Cardiac muscle cell (in vitro differentiated cells and primary cell): ENCODE measurements around a stretch of chr13.

DNA sequence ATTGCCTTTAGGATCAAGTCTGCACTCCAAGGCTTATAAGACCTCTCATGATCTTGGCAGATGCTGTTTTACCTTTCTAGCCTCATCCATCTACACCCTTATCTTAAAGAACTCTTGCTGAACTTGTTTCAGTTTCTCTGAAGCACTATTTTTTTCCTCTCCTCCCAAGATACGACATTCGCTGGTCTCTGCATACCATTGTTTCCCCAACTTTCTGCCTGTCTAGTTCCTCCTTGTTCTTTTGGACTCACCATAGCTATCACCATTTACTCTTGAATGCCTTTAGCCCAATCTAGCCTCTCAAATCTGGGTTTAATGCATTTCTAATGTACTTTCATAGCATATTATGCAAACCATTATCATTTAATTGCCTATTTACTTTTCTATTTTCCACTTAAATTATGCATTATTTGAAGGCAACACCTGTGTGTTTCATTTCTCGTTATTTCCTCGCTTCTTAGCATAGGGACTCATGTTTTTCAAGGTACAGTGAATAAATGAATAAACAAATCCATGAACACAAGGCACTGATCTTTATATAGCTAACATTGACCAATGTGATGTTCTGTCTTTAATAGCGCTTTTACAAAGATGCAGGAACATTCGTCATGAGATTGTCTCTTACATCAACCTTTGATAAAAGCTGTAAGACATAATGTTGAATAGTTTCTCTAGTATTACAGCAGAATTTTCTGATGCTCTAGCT lies 121.0 kb downstream of the B3GLCT start:
- RAMPAGE, long total RNA, result no peak
- RRBS, result no CpG with 5 or more reads among the region's 6 CpGs

GRCh38 chr13:31945100-31945499 lies 86.5 kb upstream of the FRY start:
- RAMPAGE, long total RNA, result no peak
- RRBS, result no CpG with 5 or more reads among the region's 6 CpGs

GRCh38 chr13:32254752-32255743 lies 60.1 kb downstream of the ZAR1L start:
- RAMPAGE, long total RNA, result no peak
- RRBS, result no CpG with 5 or more reads among the region's 11 CpGs

DNA sequence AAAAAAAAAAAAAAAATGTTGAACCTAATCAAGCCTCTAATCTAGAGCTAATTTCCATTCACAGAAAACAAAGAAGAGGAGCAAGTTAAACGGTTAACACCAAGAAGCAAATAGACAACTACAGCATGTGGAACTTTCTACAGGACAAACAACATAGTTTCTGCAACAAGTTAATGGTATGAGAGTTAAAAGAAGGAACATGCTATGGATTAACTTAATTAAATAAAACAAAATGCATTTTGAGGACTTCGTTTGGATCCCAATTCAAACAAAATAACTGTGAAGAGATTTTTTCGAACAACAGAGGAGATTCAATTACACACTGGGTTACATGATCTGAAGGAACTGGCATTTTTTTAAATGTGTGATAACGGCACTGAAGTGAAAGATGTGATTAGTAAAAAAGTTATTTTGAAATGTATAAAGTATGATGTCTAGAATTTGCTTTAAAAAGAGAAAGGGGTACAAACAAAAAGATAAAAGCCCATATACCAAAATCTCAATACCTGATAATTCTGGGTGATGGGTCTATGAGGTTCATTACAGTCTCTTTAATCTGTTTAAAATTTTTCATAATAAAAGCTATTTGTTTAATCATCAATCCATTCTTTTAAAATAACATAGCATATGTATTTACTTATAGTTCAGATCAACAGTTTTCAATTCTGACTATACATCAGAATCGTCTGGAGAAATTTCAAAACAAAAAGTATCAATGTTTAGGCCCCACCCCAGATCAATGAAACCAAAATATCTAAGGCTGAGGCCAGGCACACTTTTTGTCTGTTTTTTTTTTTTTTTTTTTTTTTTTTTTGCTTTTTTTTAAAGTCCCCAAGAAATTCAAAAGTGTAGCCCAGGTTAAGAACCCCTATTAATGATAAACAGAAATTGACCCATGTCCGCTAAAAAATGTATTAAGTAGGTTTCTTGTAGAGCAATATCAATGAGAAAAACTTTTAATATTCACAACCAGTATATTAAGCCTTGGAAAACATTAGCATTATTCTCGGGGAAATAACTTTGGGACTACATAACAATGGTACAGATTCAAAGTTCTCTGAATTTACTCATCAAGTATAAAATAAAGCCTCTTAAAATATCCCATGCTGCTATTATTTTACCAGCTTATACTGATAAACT lies 12.2 kb downstream of the N4BP2L2 start:
- RAMPAGE, long total RNA, result no peak
- RRBS, result no CpG with 5 or more reads among the region's 7 CpGs

- RAMPAGE, long total RNA, result no peak
- RRBS, result no CpG with 5 or more reads among the region's 4 CpGs
Observed at GRCh38 chr13:32636672-32637638, 50.7 kb downstream of the PDS5B start.

DNA sequence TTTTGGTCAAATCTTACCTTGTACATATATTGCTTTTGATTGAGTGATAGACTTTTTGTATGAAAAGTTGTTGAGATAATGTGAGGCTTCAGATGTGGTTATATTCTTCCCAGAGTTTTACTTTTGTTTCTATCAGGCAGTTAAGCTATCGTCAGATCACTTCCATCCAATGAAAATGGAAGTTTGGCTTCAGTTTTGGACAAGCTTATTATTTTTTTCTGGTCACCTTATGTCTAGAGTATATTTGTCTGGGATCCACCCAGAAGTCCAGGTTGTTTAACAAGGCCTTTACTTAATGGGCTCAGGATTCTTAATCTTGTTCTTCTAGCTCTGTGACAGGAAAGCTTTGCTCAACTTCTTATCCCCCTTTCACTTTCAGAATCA lies 150.8 kb downstream of the PDS5B start:
- RAMPAGE, long total RNA, result no peak
- RRBS, result no CpG with 5 or more reads among the region's 1 CpG

GRCh38 chr13:32745775-32746217 lies 159.5 kb downstream of the PDS5B start:
- RAMPAGE, long total RNA, result no peak
- RRBS, result no CpG with 5 or more reads among the region's 2 CpGs

DNA sequence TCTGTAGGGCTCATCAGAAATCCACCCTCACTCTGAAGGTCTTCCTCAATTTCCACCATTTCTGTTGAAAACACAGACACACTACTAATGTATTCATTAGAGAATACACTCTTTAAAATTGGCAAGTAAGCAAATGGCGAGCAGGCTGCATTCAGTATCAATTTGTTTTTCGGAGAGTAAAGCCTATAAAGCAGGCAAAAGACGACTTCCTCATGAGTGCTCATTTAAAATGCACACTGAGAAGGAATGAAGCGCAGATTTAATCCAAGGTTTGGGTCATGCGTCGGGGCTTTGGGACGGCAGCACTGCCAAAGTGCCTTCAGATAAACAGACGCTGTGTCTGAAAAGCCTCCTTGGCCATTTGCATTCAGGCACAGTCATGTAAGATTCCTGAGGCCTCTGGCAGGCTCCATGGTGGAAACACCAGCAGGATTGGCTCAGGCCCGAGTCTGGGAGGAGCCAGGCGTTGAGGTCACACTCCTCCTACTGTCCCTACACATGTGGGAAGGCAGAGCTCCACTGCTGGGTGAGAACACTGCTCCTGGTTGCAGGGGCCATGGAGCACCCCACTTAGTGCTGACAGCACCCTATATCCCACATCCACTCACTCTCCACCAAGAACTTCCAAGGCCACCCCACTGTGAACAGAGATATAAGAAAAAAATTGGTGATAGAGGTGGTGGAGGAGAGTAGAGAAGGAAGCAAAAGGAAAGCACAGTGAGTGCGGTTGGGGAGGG lies 113.4 kb upstream of the KL start:
- RAMPAGE, long total RNA, result no peak
- RRBS, result no CpG with 5 or more reads among the region's 11 CpGs

DNA sequence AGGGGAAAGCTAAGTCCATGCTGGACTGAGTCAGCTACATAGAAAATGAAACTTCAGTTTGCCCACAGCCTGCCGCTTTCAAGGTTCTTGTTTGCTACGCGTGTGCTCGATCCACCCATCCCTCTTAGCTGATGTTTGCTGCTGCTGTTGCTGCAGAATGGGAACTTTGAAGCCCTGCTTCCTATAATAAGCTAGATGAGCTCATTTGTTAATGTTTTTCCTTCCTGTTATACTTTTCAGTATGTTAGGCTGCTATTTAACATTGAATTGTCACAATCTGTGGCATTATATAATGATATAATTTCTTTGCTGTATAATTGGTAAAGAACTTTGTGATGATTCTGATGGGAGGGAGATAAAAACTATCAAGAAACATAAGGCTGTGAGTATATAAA lies 46.5 kb upstream of the KL start:
- RAMPAGE, long total RNA, result no peak
- RRBS, result no CpG with 5 or more reads among the region's 4 CpGs

- RAMPAGE, long total RNA, result no peak
- RRBS, result no CpG with 5 or more reads among the region's 12 CpGs
Observed at GRCh38 chr13:33228746-33229566, 56.6 kb downstream of the STARD13 start.

- RAMPAGE, long total RNA, result no peak
- RRBS, result no CpG with 5 or more reads among the region's 2 CpGs
Observed at GRCh38 chr13:33232860-33233314, 52.7 kb downstream of the STARD13 start.

- RAMPAGE, long total RNA, result no peak
- RRBS, result no CpG with 5 or more reads among the region's 4 CpGs
Observed at GRCh38 chr13:33270884-33271566, 14.5 kb downstream of the STARD13 start.

GRCh38 chr13:33351110-33351642 lies 65.6 kb upstream of the STARD13 start:
- RAMPAGE, long total RNA, result no peak
- RRBS, result no CpG with 5 or more reads among the region's 4 CpGs

DNA sequence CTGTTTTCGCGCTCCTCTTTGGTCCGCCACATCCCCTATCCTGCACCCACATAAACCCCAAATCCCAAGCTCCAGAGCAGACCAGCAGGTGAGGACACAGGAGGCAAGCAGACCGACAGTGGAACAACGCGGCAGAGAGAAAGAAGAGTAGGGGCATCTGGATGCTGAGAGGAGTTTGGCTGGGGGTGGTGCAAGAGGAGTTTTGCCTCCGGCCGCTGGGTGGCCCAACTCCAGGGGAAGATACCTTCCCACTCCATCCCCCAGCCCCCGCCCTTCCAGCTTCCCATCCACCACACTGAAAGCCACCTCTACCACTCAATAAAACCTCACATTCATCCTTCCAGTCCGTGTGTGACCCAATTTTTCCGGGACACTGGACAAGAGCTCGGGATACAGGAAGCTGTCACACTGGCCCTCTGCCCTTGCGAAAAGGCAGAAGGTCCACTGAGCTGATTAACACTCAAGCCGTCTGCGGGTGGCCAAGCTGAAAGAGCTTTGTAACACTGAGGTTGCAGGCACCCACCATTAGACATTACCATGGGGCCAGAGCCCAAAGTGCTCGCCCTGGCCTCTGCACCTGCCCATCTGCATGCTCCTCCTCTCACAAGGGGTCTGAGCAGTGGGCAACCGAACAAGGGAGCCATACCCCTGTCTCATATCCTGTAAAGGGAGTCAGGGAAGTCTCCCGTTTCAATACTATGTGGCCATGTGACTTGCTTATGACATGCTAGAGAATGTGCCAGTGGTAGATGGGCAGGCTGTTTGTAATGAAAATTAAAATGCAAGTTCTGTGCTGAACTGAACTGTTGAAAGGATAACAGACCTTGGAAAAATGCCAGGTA lies 205.0 kb upstream of the STARD13 start:
- RAMPAGE, long total RNA, result no peak
- RRBS, result no CpG with 5 or more reads among the region's 18 CpGs

GRCh38 chr13:33610691-33611807 lies 206.9 kb upstream of the RFC3 start:
- RAMPAGE, long total RNA, result no peak
- RRBS, result 11% methylated on average over 1 of the region's 34 CpGs

DNA sequence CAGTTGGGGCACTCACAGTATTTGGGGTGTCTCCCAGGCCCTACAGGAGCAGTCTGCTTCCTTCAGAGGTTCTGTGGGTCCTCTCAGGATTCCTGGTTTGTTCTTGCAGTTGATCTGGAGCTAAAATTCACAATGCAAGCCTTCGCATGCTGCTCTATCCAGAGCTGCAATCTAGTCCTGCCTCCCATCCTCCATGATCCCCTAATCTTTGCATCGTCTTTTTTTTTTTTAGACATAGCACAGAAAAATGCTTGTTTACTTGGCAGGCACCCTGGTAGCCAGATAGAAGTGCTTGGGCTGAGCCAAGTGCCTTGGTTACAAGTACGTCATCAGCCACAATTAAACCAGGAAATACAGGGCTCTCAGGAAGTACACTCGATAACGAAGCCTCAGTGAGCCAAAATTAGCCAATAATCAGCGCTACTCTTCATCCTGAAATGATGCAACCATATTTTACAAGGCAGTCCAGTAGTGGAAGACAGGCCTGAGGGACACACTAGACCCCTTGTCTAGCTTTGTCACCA lies 194.1 kb upstream of the NBEA start:
- RAMPAGE, long total RNA, result no peak
- RRBS, result no CpG with 5 or more reads among the region's 6 CpGs

GRCh38 chr13:35478250-35479103 lies 2.0 kb upstream of the MAB21L1 start:
- RAMPAGE, long total RNA, result no peak
- RRBS, result 17% methylated on average over 14 of the region's 54 CpGs

- RAMPAGE, long total RNA, result no peak
- RRBS, result no CpG with 5 or more reads among the region's 6 CpGs
Observed at GRCh38 chr13:35670421-35670620, 193.8 kb upstream of the MAB21L1 start.

DNA sequence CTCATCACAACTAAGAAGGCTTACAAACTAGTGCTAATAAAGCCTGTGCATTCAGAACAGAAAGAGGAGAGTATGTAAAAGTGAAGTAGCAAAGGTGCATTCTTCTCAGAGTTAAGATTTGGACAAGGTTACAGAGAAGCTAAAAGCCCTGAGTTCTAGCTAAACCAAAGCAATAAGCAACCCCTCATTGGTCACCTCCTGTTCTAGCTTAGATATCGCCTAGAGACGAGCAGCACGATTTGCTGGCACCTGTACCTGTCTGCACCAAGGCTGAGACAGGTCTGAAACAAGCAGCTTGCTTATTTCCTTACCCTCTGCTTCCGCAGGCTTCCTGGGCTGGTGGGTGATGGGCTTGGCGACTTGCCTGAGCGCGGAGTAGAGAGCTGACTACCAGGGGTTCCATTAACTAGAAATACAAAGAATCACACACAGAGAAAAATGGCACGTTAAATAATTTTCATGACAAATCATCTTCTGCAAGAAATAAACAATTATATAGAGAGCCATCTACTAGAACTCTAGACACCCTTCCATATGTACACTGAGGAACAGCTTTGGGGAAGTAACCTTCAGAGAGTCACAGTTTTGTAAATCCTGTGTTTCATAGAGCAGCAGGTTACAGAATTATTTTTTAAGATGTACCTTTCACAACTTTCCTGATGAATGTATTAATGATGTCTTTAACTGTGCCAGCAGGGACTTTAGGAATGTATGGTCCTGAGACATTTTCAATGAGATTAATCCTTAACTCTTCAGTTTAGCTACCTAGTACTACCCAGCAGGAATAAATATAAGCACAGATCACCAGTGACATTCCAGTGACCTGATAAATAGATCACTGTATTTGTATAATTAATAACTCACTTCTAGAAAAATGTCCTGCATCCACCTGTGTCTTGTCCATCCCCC lies 276.7 kb downstream of the DCLK1 start:
- RAMPAGE, long total RNA, result no peak
- RRBS, result no CpG with 5 or more reads among the region's 8 CpGs

DNA sequence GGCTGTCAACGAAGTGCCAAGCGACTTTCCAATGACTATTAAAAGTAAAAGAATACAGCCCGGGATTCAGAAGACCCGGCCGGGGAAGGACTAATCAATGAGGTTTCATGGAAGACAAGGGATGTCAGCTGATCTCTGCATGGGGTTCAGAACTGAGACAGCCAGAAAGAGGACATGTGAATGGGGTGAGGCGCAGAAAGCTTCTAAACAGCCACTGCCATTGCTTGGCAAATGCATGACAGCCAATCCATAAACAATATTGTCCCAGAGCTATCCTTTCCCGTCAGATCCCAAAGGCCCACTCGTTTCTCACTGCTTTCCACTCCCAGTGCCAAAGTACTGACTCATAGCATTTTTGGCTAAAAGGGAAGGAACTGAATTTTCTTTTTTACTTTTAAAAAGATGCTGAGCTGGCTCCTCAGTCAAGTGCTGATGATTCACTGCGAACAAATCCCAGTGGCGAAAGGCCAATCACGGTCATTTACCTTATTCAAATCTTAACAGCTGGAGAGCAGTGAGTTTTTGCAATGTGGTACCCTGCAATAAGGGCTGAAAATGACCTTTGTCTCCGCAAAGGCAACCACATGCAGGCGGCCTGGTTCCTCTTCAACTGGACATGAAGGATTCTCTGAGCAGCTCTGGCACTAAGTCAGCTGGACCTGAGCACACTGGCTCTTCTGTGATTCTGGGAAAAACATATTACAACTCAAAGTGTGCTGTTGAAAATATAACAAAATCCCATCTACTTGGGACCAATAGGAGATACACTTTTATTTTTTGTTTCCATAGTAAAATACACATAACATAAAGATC lies 151.8 kb downstream of the DCLK1 start:
- RAMPAGE, long total RNA, result no peak
- RRBS, result no CpG with 5 or more reads among the region's 13 CpGs